ENCODE measurements around a stretch of chr10.

- PRO-cap: no peak
Measured at GRCh38 chr10:88475007-88475508, 108.1 kb downstream of the RNLS start.

DNA sequence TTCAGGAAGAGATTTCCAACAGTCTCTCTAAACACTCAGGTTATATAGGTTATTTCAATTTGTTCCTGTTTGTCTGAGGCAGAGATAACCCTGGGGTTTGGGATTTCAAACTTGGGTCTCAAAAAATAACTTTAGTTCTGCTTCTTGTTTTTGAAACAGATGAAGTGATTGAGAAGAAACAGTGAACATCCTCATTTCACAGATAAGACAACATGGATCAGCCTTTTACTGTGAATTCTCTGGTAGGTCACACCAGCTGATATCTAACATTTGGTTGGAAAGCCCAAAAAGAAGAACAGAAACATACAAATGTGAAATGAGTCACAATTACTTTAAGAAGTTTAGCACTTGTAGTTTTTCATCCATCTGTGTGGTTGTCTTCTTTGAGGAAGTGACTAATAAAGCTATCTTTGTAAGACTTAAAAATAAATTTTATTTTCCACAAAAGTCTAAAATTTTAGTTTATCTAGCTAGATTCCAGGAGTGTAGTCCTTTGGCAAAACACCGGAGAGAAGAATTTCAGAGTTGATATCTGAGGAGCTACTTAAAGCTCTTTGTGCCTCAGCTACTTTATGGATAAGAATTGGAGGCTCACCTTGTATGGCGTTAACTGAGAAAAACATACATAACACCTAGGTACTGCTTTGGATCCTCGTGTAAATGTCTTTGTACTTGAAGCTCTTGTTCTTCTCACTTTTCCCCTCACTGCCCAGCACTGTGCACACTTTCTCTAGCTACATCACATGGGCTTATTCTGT lies 21.6 kb downstream of the STAMBPL1 start:
- PRO-cap: no peak

- PRO-cap: no peak
Measured at GRCh38 chr10:88940378-88940751, 12.2 kb downstream of the ACTA2 start.

DNA sequence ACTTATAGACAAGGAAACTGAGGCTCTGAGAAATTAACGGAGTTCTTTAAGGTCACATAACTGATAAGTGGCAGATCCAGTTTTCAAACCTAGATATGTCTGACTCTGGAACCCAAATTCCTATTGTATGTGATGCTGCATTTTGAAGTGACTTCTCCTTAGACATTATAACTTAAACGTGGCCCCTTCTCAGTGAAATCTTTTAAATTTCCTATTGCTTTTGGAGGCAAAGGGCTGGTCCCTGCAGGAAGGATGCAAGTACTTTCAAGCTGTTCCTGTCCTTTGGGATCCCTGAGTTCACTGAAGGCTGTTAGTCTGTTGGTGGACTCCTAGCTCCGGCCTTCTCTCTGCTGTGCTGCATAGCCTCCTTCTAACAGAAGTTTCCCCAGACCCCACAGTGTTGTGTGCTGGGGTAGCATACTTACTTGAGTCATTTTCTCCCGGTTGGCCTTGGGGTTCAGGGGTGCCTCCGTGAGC lies 9.2 kb downstream of the ACTA2 start:
- PRO-cap: no peak

DNA sequence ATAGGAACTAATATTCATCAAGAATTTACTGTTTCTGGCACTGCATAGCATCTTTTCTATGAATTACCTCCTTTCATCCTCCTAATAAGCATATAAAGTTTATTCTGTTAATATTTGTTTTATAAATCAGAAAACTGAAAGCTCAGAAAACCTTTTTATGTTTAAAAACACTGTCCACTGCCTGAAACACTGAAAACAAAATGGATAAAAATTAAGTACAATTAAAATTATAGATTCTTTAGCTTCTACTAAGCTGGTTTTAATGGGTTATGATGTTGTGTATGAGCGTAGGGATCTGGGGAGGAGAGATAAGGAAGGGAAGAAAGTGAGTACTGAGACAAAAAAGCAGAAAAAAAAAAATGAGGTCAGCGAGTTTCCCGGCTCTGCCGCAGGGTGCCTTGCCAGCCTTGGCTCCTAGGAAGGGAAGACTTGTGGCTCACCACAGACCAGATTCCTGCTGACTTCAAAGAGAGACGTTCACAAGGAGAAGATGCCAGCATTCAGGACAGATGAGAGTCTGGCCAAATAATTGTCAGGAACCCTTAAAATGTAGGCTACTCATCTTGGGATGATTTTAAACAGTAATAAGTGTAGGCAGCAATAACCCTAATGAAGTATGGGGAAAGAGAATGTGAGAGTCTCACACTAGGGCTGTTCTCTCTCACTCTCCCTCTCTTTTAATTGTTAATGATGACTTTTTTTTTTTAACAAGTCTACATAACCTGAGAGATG lies 11.5 kb upstream of the FAS start:
- PRO-cap: no peak

DNA sequence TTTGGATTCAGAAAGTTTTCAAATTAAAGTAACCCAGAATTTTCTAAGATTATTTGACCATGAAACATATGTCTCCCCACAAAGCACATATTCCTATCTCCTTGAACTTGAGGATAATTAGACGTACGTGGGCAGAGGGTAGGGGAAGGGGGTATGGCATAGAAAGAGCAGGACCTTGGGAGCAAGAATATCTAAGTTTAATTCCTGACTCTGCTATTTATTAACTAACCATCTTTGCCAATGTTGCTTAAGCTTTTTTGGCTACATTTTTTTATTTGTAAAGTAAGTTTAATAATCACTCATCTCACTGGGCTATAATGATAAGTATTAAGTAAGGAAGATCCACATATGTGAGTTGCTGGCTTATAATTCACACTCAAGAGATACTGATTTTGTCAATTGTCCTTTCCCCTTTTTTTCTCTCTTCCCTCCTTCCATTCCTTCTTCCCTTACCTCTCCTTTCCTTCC lies 1.7 kb upstream of the FAS start:
- PRO-cap: no peak

DNA sequence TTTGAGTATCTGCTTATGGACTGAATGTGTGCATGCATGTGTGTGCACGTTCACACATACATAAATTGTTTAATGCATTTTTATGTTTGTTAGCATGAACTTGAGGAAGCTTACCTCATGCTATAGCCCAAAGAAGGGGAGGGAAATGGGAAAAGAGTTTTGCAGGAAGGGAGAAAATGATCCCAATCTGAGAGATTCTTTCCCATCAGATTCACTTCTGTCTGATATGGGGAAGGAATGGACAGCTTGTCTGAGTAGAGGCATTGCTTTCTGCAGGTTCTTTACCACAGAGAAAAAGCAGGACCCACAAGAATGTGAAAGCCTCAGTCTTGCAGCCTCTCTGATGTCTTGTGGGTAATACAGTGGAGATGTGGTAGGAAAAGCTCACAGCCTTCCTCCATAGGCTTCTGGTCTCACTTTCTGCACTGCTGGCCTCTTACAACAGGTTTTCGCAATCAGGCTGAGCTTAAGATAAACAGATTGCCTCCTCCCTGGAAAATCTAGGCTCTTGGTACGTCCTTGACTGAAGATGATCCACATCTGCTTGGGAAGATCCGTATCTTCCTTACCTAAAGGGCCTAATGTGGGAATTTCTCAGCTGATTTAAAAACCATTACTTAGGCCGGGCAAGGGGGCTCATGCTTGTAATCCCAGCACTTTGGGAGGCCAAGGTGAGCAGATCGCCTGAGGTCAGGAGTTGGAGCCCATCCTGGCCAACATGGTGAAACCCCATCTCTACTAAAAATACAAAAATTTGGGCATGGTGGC lies 592 bp downstream of the IFIT1 start:
- PRO-cap: no peak

DNA sequence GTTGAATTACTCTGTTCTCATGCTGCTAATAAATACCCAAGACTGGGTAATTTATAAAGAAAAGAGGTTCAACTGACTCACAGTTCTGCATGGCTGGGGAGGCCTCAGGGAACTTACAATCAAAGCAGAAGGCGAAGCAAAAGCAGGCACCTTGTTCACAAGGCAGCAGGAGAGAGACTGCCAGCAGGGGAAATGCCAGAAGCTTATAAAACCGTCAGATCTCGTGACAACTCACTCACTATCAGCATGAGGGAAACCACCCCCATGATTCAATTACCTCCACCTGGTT lies 191.6 kb downstream of the HTR7 start:
- PRO-cap: no peak

- PRO-cap: no peak
Measured at GRCh38 chr10:90960146-90961001, 39.5 kb upstream of the ANKRD1 start.

DNA sequence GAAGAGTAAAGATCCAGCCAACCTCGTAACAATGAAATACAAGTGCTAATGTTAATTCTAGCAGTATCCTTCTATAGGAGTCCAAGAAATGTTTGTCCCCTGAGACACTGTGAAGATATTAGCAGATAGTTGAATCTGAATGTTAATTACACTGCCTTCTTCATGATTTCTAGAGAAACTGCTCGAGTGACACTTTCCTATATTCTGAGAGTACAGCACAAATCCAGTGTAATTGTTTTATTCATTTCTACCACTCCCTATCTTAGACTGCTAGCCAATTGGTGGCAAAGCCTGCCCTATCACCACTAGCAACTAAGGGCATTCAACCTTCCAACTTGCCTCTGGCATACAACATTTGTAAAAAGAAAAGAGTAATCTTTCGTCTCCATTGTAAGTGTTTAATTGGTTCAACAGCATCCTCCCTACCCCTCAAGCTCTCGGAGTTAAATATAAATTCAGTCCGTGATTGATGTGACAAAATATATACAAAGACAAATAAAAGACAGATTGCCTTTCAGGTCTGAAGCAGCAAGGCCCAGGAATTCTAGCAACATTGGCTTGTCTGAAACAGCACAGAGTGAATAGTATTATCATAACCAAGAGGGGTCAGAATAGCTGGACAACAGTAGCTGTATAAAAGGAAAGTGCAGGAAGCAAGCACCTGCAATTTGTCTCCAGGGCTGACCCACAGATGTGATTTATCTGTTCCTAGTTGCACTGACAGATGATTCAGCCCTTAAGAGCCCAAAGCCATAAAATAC lies 47.5 kb upstream of the ANKRD1 start:
- PRO-cap: no peak

DNA sequence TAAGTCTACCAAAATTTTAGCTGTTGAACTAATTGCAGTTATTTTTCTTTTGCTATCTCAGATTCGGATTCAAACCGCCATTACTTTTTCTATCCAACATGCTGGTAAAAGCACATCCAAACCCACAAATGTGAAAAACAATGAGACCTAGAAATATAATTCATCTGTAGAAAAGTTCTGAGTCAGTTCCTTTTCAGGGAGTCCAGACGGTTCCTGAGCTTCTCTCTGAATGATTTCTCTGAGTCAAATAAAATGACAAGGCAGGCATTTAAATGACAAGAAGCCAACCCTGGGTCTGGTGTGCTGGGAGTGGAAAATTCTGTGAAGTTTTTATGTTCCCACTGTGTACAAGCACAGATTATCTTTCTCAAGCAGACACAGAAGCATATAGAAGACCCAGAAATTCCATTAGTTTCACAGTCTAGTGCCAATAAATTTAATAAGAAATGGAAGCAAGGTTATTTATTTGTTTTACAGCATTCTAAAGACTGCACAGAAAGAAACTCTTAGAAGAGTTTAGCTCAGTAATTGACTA lies 96.3 kb upstream of the ANKRD1 start:
- PRO-cap: no peak

DNA sequence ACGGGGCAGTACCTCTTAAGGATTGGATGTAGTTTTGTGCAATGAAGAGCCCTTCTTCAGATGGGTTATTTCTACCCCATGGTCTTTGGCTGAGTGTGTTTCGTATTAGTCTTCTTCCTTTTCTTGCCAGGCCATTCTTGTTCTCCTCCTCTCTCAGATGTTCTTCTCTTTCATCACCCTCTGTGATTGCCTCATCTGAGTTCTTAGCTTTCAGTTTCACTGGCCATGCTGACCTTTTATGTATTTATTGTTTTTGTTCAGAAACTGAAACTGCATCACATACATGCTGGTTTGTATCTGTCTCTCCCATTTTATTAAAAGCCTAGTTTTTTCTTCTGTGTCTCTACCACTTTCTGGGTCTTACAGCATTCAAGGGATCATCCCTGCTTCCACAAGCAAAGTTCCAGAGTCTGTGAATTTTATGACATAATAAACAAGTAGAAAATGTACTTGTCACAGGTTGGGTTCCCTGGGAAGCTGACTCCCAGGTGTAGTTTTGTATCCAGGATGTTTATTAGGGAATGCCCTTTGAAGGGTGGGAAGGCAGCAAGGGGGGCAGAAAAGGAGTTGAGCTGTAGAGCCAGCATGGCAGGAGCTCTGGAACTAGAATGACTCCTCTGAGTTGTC lies 21.6 kb upstream of the PCGF5 start:
- PRO-cap: no peak

- PRO-cap: no peak
Measured at GRCh38 chr10:91341016-91341457, 69.1 kb upstream of the HECTD2 start.

DNA sequence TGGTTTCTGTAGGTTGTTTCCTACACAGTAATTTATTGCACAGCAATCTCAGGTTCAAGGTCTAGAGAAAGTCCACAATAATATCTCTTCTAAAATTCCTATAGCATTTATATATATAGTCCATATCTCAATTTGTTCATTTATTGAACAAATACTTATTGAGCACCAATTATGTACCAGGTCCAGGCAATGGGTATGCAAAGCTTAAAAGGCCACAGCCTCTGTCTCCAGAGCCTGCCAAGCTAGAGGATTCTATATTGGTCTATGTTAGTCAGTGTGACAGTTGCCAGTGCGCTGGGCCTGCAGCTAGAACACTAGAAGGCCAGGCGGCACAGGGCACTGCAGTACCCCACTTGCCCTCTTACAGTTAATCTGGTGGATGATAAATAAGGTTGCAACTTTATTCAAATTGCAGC lies 68.9 kb downstream of the PPP1R3C start:
- PRO-cap: no peak

DNA sequence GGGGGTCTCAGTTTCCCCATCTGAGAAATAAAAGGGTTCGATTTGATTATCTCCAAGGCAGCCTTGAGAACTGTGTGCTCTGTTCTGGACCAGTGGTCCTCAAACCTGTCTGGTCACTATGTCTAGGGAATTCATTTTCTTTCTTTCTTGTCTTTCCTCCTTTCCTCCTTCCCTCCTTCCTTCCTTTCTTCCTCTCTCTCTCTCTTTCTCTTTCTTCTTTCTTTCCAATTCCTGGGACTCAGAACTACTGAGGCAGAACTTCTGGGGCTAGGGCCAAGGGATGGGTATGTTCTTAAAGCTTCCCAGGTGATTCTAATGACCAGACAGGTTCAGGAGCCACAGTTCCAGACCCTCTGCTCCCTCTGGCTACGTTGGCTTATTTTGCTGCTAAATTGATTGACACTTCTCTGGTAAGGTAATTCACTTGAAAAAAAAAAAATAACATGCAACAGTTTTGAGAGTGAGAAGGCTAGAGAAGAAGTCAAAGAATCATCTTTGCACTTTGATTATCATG lies 1.7 kb downstream of the PPP1R3C start:
- PRO-cap: no peak

- PRO-cap: no peak
Measured at GRCh38 chr10:91690412-91690830, 57.5 kb upstream of the PPP1R3C start.

- PRO-cap: no peak
Measured at GRCh38 chr10:91799589-91800008, 1.4 kb downstream of the TNKS2 start.

DNA sequence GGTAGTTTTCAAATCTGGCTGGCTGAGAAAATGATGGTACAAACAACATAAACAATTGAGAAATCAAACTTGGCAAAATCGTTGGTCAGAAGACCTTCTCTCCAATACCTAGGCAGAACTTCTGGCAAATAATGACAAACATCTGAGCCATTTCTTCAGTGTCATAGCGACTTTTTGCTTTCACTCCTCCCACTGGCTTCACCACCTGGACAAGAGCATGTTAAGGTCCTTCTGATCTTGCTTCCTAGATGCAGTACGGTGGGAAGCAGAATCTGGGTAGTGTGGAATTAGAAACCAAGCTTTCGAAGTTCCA lies 360 bp upstream of the BTAF1 start:
- PRO-cap: bidirectional peak, plus-strand start at position 251 of the sequence, minus-strand start at position 207 of the sequence

- PRO-cap: no peak
Measured at GRCh38 chr10:91933449-91934041, 10.0 kb downstream of the BTAF1 start.

DNA sequence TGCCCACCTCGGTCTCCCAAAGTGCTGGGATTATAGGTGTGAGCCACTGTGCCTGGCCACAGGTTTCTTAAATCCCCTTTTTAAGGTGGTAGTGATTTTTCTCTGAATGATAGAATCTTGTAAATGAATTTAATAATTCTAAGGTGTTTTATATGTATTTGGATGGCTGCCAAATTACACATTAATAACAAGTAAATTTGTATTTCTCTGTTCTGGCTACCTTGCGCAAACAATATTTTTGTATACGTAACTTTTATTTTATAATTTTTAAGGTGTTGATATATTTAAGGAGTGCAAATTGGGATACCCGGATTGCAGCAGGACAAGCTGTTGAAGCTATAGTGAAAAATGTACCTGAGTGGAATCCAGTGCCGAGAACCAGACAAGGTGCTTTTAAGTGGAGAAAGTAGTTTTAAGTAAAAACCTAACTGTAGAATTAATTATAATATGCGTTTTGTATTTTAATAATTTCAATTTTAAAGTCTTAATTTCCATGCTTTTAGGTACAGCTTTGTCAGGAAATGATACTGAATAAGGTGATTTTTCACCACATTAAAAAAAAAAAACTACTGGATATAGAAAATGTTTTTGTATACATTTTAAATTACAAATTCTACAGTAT lies 16.2 kb downstream of the BTAF1 start:
- PRO-cap: no peak

Measured in progenitor cell of endocrine pancreas (in vitro differentiated cells).